Ishikawa (cell line): ENCODE data around the gene SINHCAF.

- RRBS: 1% methylated on average over 27 of the region's 75 CpGs
Observed at GRCh38 chr12:30795820-30796787, 41.4 kb upstream of the CAPRIN2 start.

DNA sequence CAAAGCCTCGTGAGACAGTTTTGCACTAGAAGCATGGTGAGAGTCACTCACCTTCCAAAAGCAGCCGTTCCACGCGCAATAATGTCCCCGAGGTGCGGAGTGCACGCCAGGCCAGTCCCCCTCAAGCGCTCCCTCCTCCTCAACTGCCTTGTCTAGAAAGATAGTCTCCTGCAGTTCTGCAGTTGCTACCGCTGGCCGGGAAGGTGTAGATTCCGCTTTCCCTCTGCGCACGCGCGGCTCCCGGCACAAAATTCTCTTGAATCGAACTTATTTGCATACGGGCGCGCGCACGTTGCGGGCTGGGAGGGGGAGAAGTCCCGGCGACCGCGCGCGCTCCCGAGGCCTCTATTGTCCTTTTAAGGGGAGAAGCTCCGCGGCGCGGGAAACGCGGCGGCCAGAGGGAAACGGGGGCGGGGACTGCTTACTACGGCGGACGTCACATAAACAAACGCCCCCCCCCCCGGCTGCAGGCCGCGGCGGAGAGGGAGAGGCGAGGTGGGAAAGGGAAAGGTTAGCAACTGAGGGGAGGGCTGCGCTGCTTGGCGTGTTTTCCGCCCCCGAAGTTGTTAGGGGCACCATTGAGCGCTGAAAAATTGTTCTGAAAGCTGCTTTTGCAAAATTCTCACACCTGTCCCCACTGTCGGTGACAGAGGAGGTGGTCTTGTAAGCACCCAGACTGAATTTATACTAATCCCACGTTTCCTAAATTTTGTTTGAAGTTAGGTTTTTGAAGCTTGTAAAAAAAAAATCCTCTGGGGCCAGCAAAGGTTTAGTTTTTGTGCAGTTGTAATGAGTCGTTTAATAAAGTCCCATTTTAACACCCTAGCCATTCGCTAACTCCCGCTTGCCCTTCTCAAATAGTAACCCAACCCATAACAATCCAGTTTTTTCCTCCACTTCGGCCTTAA, at the start of gene SINHCAF:
Gene SINHCAF, minus strand, starts transcription at position 178 of the 908 bp plus-strand sequence.
- RRBS: 2% methylated on average over 13 of the region's 59 CpGs

DNA sequence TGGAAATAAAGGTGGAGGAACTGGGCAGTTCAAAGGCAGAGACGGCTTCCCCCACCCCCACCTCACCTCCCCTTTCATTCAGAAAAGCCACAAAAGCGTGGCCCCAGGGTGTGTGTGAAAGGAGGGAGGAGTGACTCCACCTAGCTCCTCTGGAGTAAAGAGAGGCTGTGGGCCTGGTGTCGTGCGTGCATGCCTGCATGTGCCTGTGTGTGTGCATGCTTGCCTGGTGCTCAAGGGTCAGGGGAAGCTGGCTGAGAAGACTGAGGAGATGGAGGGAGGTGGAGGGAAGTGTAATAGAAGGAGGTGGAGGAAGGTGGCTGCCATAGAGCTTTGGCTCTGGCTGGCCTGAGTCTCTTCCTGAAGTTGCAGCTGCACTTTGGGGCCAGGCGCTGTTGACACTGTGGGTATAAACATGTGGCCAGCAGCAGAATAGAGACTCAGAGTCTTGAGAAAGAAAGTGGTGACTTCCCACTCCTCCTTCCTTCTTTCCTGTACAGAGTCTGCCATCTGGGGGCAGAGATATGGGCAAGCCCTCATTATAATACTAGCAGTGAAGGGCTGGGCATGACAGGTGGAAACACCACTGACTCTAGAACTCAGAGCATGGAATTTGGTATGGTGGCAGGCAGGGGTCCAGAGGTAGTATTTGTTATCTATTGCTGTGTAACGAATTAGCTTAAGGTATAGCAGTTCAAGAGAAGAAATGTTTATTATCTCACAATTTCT, 37.0 kb upstream of the SINHCAF start:
- RRBS: no CpG with 5 or more reads among the region's 6 CpGs

DNA sequence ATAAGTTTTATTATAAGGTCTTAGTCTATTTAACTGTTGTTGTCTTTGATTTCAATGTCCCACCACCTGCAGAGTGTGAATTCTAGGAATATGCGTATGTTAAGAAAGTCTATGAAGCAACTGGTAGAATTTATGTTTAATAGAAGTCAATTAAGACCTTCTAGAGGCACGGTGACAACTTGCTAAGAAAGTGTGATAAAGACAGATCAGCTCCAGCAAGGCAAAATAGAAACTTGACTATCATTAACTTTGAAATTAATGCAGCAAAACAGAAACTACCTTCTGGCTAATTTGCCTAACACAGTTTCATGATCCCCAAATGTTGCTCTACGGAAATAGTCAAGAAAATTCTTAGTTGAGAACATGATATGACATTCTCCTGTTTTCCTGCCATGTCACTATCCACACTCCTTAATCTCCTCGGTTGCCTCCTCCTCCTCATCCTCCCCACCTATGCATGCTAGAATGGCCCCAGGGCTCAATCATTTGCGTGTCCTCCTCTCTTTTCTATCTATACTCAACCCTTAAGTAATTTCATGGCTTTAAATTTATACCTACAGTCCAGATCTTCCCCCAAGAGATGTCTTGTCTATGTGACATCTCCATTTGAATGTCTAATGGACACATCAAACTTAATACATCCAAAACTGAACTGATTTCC, 4.2 kb downstream of the DENND5B start:
- RRBS: no CpG with 5 or more reads among the region's 5 CpGs

DNA sequence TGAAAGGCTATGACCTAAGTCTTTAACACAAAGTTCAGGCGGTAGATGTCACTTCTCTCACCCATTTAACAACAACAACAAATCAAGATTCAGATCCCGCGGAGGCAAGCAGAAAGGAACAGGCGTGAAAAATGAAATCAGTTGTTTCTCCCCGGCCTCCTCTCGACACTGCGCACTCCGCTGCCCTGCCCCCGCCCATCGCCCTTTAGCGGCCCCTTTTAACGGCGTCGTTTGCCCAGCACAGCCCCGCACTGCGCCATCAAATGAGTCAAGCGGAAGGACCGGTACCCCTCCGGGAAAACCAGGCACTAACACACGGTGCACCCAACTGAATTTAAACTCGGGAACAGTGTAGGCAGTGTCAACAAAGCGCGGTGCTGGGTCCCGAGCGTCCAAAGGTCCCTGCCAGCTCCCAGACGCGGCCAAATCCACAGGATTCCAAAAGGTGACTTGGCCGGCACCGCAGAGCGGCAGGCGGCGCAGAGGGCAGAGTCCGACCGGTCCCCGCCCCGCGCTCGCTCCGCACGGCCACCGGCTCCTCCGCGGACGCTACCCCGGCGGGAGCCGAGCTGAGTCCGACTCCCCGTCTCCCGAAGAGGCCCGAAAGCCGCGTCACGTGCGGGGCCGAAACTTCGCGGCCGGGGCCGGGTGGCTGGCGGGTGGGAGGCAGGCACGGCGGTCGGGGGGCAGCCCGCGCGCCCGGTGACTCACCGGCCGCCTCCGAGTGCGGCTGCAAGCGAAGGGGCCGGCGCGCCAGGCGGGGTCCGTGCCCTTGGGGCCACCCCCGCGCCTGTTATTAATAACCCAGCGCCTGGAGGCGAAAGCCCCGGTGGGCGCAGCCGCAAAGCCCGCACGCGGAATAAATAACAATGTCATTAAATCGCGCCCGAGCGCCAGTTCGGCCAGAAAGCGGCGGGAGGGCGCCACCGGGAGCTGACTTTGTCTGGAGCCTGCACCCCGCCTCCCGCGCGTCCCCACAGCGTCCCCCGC, 966 bp downstream of the DENND5B start:
- RRBS: 2% methylated on average over 59 of the region's 103 CpGs

DNA sequence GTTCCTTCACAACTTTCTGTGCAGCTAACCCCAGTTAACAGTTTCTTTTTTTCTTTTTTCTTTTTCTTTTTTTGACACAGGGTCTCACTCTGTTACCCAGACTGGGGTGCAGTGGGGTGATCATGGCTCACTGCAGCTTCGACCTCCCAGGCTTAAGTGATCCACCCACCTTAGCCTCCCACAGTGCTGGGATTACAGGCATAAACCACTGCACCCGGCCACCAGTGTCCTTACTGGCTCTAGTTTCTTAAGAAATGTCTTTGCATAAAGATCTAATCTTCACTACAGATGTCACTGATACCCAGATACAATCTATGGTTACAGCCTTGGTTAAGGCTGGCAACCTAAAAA, 27.4 kb downstream of the ETFBKMT start:
- RRBS: no CpG with 5 or more reads among the region's 2 CpGs

DNA sequence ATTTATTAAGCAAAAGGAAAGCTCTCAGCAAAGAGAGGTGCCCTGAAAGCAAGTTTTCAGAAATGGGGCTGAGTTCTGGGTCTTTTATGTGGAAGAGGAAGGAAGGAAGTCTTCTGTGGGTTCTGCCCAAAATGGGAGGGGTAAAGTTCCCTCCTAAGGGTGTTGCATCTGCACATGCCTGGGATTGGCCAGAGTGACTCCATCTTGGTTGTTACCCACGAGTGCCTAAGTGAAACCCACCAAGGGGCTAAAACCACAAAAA, 40.6 kb upstream of the H3-5 start:
- RRBS: no CpG with 5 or more reads among the region's 1 CpG

GRCh38 chr12:31928575-31929003, 30.6 kb upstream of the RESF1 start:
- RRBS: no CpG with 5 or more reads among the region's 8 CpGs

DNA sequence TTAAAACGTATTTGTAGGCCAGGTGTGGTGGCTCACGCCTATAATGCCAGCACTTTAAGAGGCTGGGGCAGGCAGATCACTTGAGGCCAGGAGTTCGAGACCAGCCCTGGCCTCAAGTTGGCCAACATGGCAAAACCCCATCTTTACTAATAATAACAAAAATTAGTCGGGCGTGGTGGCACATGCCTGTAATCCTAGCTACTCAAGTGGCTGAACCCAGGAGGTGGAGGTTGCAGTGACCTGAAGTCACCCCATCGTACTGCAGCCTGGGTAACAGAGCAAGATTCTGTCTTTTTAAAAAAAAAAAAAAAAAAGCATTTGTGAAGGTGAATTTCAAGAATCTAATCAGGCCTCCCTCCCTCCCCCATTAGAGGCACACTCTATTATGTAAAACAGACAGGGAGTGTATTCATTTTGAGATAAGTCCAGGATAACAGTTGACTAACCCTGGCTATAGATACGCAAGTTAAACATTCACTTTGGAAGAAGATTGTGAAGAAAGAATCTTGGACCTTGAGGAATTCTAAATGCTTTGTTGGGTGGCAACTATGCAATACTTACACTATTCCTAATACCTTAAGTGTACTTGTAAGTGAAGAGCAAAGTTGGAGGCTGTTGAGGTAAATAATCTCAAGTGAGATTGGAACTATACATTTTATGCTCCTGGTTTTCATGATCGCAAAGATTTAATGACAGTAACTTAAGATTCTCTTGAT, 2.9 kb downstream of the RESF1 start:
- RRBS: no CpG with 5 or more reads among the region's 8 CpGs

GRCh38 chr12:32252439-32252868, 145.8 kb downstream of the BICD1 start:
- RRBS: no CpG with 5 or more reads among the region's 5 CpGs

GRCh38 chr12:32398657-32399133, 663 bp upstream of the FGD4 start:
- RRBS: no CpG with 5 or more reads among the region's 14 CpGs

GRCh38 chr12:32561771-32562368, 117.2 kb upstream of the DNM1L start:
- RRBS: no CpG with 5 or more reads among the region's 11 CpGs

DNA sequence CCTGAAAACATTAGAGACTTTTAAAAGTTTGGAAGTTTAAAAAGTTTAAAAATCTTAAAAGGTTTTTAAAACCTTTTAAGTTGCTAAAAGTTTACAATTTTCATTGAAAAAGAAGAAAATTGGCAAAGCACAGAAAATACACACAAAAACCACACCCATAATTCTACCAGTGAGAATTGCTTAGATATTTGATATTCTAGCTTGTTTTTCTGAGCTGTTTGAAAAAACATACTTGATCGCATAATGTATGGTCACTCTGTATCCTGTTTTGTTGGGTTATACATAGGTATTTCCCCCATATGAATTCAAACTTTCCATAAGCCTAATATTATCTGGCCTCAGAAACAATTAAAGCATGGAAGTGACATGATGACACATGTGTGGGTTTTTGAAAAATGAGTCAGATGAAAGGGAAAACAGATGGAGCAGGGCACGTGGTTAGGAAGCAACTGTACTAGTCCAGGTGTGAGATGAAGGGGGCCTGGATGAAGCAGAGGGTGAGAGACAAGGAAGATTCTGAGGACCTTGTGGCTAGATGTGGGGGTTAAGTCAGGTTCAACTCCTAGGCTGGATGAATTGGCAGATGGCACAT, 92.8 kb upstream of the DNM1L start:
- RRBS: no CpG with 5 or more reads among the region's 2 CpGs

- RRBS: no CpG with 5 or more reads among the region's 8 CpGs
Observed at GRCh38 chr12:32821281-32821719, 65.6 kb upstream of the YARS2 start.

- RRBS: no CpG with 5 or more reads among the region's 3 CpGs
Observed at GRCh38 chr12:32894563-32895094, 1.9 kb downstream of the PKP2 start.

DNA sequence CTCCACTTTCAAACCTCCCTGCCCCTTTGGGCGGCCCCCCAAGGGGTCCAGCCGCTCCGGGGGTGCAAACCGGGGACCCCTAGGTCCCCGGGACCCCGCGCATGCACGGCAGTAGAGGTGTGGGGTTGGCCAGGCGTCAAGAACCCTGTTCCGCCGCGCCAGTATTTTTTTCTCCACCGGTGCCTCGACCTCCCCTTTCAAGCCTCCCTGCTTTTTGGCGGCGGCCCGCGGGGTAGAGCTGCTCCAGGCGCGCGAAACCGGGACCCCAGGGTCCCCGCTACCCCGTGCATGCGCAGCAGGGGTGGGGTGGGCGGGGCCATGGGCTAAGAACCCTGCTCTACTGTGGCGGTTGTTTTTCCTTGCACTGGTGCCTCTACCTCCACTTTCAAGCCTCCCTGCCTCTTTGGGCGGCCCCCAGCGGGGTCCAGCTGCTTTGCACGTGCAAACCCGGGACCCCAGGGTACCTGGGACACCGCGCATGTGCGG, 326.5 kb downstream of the ALG10 start:
- RRBS: 3% methylated on average over 17 of the region's 34 CpGs

DNA sequence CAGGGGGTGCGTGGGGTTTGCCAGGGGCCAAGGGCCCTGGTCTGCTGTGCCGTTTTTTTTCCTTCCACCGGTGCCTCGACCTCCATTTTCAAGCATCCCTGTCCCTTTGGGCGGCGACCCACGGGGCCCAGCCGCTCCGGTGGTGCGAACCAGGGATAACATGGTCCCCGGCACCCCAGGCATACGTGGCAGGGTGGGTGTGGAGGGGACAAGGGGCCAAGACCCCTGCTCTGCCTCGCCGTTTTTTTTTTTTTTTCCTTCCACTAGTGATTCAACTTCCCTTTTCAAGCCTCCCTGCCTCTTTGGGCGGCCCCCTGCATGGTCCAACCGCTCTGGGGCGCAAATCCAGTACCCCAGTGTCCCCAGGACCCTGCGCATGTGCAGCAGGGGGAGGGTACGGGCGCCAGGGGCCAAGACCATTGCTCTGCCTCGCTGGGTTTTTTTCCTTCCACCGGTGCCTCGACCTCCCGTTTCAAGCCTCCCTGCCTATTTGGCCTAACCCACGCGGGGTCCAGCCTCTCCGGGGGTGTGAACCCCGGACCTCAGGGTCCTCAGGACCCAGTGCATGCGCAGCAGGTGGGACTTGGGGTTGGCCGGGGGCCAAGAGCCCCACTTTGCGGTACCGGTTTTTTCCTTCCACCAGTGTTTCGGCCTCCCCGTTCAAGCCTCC, 327.0 kb downstream of the ALG10 start:
- RRBS: 3% methylated on average over 8 of the region's 34 CpGs

GRCh38 chr12:38904653-38905351, 589 bp downstream of the CPNE8 start:
- RRBS: 93% methylated on average over 13 of the region's 34 CpGs

DNA sequence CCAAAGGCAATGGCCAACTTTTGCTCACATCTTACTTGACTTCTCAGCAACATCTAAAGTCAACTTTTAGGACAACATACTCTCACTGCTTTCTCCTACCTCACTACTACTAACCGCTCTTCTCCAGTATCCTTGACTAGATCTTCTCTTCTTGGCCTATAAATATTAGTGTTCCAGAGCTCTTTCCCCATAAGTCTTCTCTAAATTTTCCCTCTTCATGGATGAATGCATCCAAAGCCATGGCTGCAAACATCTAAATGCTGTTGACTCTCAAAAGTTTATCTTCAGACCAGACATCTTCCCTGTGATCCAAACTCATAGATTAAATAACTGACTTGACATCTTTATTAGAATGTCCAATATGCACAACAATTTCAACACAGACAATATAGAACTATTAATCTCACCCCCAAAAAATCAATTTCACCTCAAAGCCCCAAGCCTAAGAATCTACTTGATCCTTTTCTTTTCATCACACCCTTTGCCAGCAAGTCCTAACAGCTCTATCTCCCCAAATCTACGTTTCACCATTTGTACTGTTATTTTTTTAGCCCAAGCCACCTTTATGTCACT, 18.6 kb downstream of the KIF21A start:
- RRBS: no CpG with 5 or more reads among the region's 2 CpGs

GRCh38 chr12:39619256-39619633, 358 bp downstream of the ABCD2 start:
- RRBS: no CpG with 5 or more reads among the region's 8 CpGs